ENCODE data around the genes TTC9C, TMEM223, NXF1, SLC22A6 and LGALS12.

- CAGE, long polyA plus RNA, result no peak
- RRBS, result no CpG with 5 or more reads among the region's 1 CpG
Measured at GRCh38 chr11:62555899-62556140, 9.2 kb upstream of the AHNAK start.

GRCh38 chr11:62587708-62587982 lies 3.7 kb downstream of the TUT1 start:
- CAGE, long polyA plus RNA, result no peak

DNA sequence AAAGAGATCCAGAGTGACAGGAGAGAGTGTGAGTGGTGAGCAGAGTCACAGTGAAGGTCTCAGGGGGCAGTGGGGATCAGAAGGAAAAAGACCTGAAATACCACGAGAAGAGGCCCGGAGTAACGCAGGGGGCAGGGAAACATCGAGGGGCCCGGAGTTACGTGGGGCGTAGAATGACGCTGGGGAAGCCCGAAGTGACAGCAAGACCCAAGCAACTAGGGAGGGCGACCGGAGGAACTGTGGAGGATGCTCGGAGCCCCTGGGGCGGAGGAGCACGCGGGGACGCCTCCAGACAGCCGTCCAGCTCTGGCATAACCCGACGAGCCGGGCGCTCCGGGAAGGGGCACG lies 537 bp downstream of the EML3 start:
- CAGE, long polyA plus RNA, result no peak
- RRBS, result 3% methylated on average over 16 of the region's 23 CpGs

DNA sequence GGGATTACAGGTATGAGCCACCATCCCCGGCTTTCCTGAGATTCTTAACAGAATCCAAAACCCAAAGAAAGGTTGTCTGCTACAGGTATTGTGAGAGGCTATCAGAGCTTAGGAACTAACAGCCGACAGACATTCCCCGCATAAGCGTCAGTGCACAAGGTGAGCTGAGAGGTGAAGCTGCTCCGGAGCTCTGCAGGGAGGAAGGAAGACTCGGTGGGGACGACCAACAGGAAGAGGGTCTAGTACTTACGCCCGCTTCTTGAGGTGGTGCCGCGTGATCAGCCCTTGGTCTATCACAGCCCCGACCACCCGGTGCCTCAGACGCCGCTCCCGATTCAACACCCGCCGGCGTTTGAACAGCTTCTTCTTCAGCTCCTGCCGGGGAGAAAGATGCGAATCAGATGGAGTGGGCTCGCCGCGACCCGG lies 398 bp downstream of the C11orf98 start:
- CAGE, long polyA plus RNA, result no peak
- RRBS, result 0% methylated on average over 7 of the region's 25 CpGs

GRCh38 chr11:62677108-62678222 lies 1.4 kb downstream of the UBXN1 start:
- CAGE, long polyA plus RNA, result no peak
- RRBS, result no CpG with 5 or more reads among the region's 23 CpGs

DNA sequence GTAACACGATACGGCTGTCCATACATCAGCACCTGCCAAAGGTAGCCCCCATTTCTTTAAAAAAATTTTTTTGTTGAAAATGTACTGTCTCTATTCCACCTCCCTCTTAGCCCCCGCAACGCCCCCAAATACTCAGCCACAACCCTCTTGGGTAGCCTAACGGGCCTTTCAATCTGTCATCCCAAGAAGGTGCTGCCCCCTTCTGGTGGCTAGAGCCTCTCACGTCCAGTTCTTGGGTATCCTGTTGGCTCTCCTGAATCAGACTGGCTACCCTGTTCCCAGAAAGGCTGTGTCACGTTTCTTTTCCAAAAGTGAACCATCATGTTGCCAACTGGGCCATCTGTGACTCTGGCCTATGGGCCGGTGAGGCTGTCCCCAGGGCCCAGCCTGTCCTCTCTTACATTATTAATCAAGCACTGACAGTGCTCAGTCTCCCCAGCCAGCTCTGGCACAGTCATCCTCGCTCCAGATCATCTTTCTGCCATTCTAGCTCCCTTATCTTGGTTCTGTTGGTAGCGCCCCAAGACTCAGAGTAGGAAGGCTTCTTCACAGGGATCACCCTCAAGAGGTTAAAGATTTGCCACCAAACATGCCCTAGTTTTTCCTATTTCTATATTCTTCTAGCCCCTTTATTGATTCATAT lies 5.5 kb upstream of the LRRN4CL start:
- CAGE, long polyA plus RNA, result no peak
- RRBS, result no CpG with 5 or more reads among the region's 10 CpGs

GRCh38 chr11:62718675-62719281 lies 8.5 kb downstream of the HNRNPUL2 start:
- CAGE, long polyA plus RNA, result no peak
- RRBS, result no CpG with 5 or more reads among the region's 15 CpGs

DNA sequence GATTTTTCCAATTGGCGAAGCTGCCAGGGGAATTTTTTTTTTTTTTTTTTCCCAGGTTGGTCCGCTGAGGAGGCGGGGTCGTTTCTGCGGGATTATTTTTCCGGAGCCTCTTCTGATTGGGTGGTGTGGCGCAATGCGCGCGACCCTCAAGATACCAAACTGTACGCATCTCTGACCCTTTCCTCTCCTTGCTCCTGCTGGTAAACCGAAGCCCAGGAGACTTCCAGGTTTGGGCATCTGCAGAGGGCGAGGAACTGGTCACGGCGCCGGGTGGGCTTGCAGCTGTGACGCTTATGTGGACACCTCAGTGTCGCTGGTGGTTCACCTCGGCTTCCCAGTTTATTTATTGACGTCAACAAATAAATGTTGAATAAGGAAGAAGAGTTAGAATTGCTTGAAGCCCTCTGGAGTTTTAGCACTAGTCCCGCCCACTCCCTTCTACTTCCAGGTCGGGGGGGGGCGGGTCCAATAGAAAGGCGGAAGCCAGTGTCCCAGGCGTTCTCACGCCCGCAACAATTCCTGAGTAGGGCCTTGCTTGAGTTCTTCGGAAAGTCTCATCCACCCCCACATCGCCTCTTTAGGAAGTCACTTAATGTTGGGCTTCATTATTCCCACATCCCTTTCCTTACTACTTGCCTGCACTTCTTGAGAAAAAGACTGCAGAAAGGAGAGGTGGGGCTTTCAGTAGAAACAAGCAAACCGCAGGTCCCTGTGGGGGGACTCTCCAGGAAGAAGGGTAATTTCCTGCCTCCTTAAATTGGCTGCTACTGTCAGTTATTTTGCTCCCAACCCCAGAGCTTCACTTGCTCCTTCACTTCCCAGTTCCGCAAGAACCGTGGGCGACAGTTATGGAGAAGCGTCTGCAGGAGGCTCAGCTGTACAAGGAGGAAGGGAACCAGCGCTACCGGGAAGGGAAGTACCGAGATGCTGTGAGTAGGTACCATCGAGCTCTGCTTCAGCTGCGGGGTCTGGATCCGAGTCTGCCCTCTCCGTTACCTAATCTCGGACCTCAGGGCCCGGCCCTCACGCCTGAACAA lies at the start of gene TTC9C:
Gene TTC9C (plus strand): TSS at position 486 of the 1,037 bp plus-strand sequence.
- CAGE, long polyA plus RNA, result start-site peak on the plus strand centred at position 511 of the sequence, 59 bp wide, 281 and 212 reads in 2 replicates; start-site peak on the plus strand centred at position 797 of the sequence, 92 bp wide, 21 and 57 reads in 2 replicates
- RRBS, result 1% methylated on average over 10 of the region's 44 CpGs

GRCh38 chr11:62729038-62729247 lies 657 bp downstream of the TTC9C start:
- CAGE, long polyA plus RNA, result no peak
- RRBS, result no CpG with 5 or more reads among the region's 3 CpGs

DNA sequence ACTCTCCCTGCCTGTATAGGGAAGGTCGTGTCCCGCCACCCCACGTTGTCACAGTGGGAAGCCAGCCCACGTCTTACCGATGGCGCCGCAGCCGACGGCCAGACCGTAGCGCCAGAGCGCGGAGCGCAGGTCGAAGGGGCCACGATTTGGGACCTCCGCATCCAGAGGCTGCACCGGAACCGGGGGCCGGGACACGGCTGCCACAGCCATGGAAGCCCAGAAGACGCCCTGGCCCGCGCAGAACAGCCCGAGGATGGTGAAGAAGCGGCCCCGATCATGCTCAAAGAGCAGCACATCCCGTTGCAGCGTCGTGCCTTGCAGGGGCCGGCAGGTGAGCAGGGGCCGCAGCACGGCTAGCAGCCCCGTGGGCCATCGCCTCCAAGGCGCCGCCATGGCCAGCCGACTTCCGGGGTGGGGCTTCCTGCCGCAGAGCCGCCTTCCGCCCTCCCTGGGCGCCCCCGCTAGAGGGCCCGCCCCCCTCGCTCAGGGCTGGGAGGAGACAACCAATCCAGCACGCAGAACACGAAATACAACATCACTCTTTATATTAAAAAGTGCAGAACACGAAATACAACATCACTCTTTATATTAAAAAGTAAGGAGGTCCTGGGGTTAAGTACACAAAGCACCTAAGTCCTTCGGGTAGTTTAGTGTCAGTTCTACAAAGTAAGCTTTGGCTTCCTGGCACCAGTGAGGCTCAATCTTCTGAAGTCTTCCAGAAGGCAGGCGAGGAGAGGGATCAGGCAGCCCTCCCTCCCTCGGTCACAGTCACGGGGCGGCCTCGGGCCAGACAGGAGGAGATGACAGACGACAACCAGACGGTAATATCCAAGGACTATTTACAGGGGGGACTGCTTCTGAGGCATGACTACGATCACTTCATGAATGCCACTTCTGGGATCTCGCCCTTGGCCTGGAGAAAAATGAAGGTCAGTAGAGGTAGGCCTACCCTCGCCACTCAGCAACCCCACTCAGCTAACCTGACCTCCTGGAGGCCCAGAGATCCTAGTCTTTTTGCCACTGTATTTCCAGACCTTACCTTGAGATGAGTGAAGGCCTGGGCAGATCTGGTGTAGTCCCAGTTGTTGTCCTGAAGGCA lies at the start of gene TMEM223:
Gene TMEM223 (minus strand): TSS at position 405 of the 1,099 bp plus-strand sequence.
- CAGE, long polyA plus RNA, result no peak
- RRBS, result 2% methylated on average over 8 of the region's 60 CpGs

- CAGE, long polyA plus RNA, result no peak
- RRBS, result under 1% methylated on average over 22 of the region's 69 CpGs
Measured at GRCh38 chr11:62805301-62806536, at the start of gene NXF1. NXF1 (minus strand) TSS chr11:62805440.

GRCh38 chr11:62806537-62807140 lies 1.4 kb upstream of the NXF1 start:
- CAGE, long polyA plus RNA, result no peak
- RRBS, result no CpG with 5 or more reads among the region's 8 CpGs

DNA sequence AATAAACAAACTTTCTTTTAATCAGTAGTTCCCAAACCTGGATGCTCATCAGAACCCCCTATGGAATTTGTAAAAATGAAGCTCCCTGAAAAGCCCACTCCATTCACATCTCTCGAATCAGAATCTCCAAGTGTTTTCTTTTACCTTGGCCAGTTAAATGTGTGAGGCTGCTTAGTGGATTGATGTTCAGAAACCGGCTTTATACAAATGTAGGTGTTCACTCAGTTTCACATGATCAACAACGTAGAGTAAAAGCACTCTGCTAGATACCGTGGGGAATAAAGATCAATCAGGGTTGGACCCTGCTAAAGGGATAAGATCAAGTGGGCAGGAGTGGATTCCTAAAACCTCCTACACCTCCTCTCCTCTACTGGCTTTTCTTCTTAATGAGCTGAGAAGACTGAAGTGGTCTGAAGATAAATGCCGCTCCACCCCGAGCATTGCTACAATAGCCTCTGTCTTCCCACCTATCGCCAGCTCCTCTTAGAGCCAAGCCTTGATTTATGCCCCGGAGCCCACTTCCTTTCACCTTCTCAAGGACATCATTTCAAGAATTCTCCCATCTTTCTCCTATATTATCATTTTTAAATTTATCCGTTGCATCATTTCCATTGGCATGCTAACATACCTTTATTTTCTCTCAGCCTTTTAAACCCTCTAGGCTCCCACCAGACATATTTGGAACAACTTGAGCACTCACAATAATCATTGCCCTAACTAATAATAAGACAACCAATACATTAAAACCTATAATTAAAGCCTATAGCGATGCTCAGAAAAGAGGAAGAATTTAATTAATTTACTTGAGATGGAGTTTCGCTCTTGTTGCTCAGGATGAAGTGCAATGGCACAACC lies 8.4 kb upstream of the NXF1 start:
- CAGE, long polyA plus RNA, result no peak
- RRBS, result no CpG with 5 or more reads among the region's 11 CpGs

DNA sequence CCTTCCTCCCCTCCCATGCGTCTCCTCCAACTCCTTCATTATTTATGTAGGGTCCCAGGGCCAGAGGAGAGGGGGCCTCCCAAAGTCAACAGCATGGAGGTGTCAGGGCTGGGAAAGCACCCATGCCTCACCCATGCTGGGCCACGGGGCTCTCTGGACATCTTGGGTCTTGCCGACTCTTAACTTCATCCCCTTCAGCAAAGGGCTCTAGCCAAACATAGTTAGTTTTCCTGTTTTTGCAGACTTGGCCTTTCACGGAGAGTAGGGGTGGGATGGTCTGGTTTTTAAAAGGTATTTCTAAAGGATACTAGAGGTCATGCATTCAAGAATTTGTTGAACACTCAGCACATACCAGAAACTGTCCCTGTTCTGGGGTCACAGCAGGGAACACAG lies 8.2 kb downstream of the SLC3A2 start:
- CAGE, long polyA plus RNA, result no peak
- RRBS, result no CpG with 5 or more reads among the region's 4 CpGs

DNA sequence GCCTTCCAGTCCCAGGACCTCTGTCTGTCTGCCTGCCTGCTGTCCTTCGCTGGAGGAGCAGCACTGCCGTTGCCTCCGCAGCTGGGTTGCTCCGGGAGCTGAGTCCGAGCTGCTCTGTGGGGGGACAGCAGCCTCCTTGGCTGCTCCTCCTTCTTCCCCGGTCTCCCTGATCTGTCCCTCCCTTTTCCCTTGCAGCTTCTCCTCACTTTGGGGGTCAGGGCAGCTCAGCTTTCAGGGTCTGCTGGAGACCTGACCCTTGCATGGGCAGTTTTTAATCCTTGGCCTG lies at the start of gene SLC22A6:
Gene SLC22A6 (minus strand): TSS at position 243 of the 286 bp plus-strand sequence.
- CAGE, long polyA plus RNA, result no peak
- RRBS, result 53% methylated on average over 3 of the region's 6 CpGs

DNA sequence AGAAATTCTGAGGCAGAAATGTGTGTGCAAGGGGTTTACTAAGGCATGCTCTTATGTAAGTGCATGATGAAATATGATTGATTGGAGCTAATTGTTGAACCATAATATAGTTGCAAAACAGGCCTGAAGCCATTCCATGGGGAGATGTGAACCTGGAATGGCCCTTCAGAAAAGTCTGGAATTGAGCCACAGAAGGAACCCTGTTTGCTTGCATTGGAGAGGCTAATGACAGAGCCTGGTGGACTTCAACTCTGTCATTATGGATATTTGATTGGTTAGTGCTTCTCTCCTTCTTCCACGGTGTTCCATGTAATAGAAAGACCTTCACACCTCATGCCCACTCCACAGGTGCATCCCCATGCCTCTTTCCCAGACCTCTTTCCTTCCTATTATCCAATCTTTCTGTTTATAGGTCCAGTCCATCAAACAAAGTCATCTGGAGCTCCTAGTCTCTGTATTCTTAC lies 2.3 kb downstream of the SLC22A25 start:
- CAGE, long polyA plus RNA, result no peak
- RRBS, result no CpG with 5 or more reads among the region's 1 CpG

- CAGE, long polyA plus RNA, result no peak
- RRBS, result no CpG with 5 or more reads among the region's 1 CpG
Measured at GRCh38 chr11:63488754-63489292, 2.1 kb downstream of the PLAAT5 start.

GRCh38 chr11:63505692-63506560 lies at the start of gene LGALS12:
LGALS12 (plus strand) TSS chr11:63506084.
- CAGE, long polyA plus RNA, result no peak
- RRBS, result 25% methylated on average over 3 of the region's 21 CpGs

DNA sequence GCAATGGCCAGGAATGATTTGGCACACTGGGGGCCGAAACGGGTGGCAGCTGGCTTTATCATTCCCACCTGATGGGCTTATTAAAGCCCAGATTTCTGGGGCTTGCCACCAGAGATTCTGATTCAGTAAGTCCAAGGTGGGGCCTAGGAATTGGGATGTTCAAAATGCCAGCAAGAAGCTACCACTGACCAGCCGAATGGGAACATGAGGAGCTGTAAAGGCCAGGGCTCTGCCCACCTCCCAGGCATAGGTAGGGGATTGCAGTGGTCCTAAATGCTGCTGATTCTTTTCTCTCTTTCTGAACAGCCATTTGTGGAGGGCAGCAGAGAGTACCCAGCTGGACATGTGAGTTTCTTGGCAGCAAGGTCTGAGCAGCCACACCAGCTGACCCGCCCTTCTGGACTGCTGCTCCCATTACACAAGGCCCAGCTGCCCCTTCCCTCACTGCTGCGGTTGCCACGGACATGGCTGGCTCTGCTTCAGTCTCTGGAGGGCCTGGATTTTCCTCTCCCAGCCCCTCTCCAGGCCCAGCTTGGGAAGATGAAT lies 4.3 kb downstream of the LGALS12 start:
- CAGE, long polyA plus RNA, result no peak
- RRBS, result no CpG with 5 or more reads among the region's 6 CpGs

- CAGE, long polyA plus RNA, result no peak
- RRBS, result no CpG with 5 or more reads among the region's 1 CpG
Measured at GRCh38 chr11:63518587-63518857, 12.6 kb downstream of the LGALS12 start.